Epithelial cell of prostate (primary cell): ENCODE data around the gene ID2.

GRCh38 chr2:8633648-8634176 lies 48.1 kb upstream of the ID2 start:
- RRBS: no CpG with 5 or more reads among the region's 14 CpGs

GRCh38 chr2:8663966-8664291 lies 17.9 kb upstream of the ID2 start:
- RRBS: no CpG with 5 or more reads among the region's 11 CpGs

- RRBS: 1% methylated on average over 15 of the region's 62 CpGs
Observed at GRCh38 chr2:8676434-8677342, 5.2 kb upstream of the ID2 start.

GRCh38 chr2:8677343-8677608 lies 4.6 kb upstream of the ID2 start:
- RRBS: no CpG with 5 or more reads among the region's 6 CpGs

- RRBS: 0% methylated on average over 1 of the region's 29 CpGs
Observed at GRCh38 chr2:8680849-8681717, 773 bp upstream of the ID2 start.

DNA sequence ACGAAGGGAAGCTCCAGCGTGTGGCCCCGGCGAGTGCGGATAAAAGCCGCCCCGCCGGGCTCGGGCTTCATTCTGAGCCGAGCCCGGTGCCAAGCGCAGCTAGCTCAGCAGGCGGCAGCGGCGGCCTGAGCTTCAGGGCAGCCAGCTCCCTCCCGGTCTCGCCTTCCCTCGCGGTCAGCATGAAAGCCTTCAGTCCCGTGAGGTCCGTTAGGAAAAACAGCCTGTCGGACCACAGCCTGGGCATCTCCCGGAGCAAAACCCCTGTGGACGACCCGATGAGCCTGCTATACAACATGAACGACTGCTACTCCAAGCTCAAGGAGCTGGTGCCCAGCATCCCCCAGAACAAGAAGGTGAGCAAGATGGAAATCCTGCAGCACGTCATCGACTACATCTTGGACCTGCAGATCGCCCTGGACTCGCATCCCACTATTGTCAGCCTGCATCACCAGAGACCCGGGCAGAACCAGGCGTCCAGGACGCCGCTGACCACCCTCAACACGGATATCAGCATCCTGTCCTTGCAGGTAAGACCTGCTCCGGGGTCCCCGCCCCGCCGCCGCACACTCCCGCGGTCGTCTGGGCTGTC lies at the start of gene ID2:
TSS of gene ID2 (plus strand) at position 70 of the 589 bp plus-strand sequence.
- RRBS: under 1% methylated on average over 7 of the region's 43 CpGs

DNA sequence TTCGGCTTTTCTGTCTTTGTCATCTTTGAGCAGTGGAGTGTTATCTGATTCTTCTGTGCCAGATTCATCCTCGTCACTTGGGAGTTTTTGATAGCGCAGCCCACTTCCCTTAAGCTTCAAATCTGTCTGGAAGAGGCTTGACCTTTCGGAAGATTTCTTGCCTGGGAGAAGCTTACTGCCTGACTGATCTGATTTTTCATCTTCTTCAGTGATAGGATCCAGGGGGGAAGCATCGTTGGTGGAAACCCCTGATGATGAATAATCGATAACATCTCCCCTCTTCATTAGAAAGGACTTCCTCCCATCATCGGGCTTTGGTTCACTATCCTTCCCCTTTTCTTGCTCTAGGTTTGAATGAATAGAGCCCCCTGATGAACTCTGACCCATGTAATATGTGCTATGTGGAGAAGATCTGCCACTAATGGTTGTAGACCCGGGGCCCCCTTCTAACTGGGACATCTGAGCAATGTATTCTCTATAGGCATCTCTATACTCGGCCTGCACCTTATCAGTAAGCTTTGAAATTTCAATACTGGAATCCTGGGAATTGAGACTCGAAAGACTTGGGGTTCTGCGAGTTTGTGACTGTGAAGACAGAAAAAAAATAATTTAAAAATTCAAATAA lies 49.7 kb downstream of the ID2 start:
- RRBS: no CpG with 5 or more reads among the region's 11 CpGs

DNA sequence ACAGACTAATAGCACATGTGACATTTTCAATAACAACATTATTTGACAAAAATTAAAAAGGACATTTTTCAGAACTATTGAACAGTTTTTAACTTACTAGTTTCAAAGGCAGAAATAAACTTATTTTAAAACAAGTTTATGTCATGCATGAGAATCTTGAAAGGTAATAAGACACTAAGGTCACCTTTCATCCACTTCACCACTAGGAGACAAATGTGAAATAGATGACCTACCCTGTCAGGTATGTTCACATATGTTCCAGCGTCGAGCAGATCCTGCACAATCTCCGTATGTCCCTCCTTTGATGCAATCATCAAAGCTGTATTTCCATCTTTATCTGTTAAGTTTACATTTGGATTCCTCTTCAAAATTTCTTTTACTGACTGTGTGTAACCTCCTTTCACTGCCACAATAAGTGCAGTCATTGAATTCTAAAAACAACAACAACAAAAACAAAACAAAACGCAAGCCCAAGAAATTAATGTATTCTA lies 34.7 kb downstream of the KIDINS220 start:
- RRBS: no CpG with 5 or more reads among the region's 4 CpGs

DNA sequence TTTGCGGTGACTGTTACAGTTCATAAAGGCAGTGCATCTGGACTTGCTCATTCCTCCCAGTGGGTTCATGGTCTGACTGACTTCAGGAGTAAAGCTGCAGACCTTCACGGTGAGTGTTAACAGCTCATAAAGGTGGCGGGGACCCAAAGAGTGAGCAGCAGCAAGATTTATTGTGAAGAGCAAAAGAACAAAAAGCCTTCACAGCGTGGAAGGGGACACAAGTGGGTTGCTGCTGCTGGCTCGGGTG lies 65.2 kb upstream of the KIDINS220 start:
- RRBS: no CpG with 5 or more reads among the region's 5 CpGs

DNA sequence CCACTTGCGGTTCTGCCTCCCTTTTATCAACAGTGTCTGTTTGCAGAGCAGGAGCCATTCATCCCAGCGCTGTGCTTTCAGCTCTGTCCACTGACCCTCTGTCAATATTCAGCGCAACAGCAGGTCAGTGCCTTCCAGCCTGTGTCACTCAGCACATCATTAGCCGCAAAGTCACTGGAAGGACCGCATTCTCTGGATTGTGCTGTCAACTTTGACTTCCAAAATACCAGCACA lies 38.5 kb upstream of the ASAP2 start:
- RRBS: no CpG with 5 or more reads among the region's 5 CpGs

DNA sequence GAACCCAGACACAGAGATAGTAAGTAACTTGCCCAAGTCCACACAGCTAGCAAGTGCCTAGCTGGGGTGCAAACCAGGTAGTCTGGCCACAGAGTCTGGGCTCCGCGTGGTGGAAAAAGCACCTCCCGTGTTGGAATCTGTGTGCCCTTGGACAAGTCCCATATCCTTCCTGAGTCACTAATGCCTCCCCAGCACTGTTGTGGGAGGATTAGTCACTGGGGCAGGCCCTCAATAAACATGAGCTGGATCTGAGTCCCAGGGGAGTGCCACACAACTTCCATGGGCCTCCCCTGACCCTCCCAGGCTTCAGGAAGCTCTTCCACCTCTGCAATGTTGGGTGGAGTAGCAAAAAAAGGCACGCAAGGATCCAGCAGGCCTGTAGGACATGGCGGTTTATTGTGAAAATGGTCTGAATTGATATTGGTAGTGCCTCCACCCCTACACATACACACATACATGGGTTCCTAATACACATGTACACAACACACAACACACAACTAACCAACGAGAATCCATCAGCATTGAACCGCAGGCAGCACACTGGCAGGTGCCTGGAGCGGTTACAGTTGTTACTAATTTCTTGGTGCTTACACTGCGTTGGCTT lies 26.7 kb upstream of the ASAP2 start:
- RRBS: no CpG with 5 or more reads among the region's 9 CpGs

GRCh38 chr2:9209914-9210517 lies 3.4 kb downstream of the ASAP2 start:
- RRBS: no CpG with 5 or more reads among the region's 2 CpGs

DNA sequence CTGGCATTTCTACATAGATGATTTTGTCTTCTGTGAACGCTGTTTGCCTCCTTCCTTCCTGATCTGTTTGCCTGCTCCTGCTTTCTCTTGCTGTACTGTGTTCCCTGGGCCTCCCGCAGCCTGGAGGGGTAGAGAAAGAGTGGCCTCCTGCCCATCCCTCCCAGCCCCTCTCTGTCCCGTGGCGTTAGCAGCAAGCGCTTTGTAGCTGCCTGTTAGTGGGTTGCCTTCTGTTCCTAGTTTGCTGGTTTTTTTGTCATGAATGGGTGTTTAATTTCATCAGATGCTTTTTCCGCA lies 32.2 kb downstream of the ASAP2 start:
- RRBS: no CpG with 5 or more reads among the region's 6 CpGs

DNA sequence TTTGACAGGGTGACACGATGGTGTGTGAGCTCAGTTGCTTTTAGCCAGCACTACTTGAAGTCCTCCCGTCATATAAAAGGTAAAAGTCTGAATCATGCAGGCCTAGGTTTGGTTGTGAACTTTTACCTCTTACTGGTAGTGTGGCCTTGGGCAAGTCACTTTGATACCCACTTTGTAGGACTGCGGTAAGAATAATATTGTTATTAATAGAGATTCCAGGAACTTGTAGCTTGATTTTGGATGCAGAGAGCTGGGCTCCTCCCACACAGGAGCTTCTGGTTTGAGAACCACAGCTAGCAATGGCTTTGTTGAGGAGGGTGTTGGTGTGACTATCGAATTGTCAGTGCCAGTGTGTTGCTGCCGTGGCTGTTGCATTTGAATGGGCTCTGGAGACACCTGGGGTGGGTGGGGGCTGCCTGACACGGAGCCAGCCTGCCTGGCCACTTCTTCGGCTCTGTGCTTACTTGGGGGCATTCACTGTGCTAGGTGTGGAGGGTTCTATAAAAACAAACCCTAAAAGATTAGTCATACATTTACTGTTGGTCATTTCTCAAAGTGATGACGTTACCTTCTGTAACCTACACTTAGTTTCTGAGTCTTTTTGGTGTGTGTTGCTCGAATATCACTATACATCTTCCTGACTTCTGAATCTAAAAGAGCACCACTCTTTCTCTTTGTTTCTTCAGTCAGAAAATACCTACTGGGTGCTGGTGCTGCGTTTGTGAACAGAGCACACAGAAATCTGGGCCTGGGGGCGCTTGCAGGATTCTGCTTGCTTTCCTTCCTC lies 38.5 kb downstream of the ASAP2 start:
- RRBS: no CpG with 5 or more reads among the region's 11 CpGs

- RRBS: no CpG with 5 or more reads among the region's 4 CpGs
Observed at GRCh38 chr2:9310192-9311142, 103.9 kb downstream of the ASAP2 start.

GRCh38 chr2:9311414-9312233 lies 105.0 kb downstream of the ASAP2 start:
- RRBS: no CpG with 5 or more reads among the region's 15 CpGs

- RRBS: no CpG with 5 or more reads among the region's 26 CpGs
Observed at GRCh38 chr2:9331489-9332855, 91.4 kb downstream of the ITGB1BP1 start.

GRCh38 chr2:9374473-9375105 lies 48.7 kb downstream of the ITGB1BP1 start:
- RRBS: no CpG with 5 or more reads among the region's 28 CpGs

DNA sequence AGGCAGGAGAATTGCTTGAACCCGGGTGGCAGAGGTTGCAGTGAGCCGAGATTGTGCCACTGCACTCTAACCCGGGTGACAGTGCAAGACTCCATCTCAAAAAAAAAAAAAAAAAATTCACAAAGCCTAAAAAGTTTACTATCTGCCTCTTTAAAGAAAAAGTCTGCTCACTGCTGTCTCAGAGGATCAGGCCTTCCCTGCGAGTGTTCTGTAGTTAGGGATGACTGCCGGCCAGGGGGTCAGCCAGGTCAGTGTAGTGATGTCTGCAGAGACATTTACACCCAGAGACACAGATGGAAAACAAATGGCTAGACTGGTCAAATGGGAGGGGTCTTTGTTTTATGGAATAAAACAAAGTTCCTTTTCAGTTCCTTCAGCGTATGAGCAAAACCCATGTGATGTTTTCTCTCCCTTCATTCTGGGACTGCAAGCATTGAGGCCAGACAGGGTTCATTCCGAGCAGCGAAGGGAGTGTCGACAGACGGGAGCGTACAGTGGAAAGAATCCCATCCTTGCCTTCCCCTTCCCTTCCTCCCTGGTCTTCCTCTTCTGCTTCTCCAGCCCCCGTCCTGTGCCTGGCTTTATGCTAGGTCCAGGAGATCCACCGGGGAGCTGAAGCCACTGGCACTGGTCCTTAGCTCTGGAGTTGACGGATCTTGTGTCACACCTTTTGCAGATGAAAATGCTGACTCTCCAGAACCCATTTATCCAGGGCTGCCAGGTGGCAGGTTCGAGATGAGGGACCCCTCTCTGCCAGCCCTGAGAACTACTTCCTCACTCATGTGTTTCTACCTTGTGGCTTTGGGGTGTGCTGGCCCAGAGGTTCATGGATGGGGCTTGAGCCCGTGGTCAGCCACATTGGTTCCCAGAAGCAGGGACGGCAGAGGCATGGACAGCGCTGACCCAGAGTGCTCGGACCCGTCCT lies 24.4 kb downstream of the ITGB1BP1 start:
- RRBS: no CpG with 5 or more reads among the region's 20 CpGs

GRCh38 chr2:9559299-9559444 lies 3.5 kb upstream of the ADAM17 start:
- RRBS: no CpG with 5 or more reads among the region's 1 CpG